Metastatic Lung Carcinoma in the Adrenal Gland (tissue), 1 donor: ENCODE results near the genes EPHA1 and OR2F2.

- PRO-cap = no peak
Observed at GRCh38 chr7:143371905-143372642, 9.1 kb upstream of the ZYX start.

GRCh38 chr7:143378695-143379662 is 2.2 kb upstream of the ZYX start:
- PRO-cap = no peak

DNA sequence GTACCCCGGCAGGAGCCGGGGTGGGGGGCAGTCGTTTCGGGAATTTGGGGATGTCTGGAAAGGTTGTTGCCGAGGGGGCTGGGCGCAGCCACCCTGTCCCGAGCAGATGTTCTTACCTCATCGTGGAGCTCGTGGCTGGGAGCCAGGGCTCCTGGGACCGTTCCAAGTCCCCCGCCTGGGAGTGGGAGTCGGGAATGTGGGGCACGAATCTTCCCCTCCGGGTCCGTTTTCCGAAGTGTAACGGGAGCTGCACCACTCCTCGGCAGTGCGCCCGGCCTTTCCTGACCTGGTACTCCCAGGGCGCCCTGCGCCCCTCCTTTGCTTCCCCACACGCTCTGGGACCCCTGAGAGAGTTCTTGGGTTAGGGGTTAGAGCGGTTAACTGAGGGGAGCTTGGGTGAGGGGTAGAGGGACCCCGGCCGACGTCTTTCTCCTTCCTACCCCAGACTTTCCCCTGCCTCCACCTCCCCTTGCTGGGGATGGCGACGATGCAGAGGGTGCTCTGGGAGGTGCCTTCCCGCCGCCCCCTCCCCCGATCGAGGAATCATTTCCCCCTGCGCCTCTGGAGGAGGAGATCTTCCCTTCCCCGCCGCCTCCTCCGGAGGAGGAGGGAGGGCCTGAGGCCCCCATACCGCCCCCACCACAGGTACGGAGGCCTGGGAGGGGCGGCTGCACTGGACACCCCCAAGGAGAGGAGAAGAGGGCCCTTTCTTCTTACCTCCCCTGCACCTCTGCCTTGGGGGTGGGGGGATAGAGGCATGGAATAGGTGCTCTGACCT is 847 bp downstream of the ZYX start:
- PRO-cap = unidirectional peak, minus-strand start at position 108 of the sequence

GRCh38 chr7:143383838-143384936 is 3.0 kb downstream of the ZYX start:
- PRO-cap = no peak

DNA sequence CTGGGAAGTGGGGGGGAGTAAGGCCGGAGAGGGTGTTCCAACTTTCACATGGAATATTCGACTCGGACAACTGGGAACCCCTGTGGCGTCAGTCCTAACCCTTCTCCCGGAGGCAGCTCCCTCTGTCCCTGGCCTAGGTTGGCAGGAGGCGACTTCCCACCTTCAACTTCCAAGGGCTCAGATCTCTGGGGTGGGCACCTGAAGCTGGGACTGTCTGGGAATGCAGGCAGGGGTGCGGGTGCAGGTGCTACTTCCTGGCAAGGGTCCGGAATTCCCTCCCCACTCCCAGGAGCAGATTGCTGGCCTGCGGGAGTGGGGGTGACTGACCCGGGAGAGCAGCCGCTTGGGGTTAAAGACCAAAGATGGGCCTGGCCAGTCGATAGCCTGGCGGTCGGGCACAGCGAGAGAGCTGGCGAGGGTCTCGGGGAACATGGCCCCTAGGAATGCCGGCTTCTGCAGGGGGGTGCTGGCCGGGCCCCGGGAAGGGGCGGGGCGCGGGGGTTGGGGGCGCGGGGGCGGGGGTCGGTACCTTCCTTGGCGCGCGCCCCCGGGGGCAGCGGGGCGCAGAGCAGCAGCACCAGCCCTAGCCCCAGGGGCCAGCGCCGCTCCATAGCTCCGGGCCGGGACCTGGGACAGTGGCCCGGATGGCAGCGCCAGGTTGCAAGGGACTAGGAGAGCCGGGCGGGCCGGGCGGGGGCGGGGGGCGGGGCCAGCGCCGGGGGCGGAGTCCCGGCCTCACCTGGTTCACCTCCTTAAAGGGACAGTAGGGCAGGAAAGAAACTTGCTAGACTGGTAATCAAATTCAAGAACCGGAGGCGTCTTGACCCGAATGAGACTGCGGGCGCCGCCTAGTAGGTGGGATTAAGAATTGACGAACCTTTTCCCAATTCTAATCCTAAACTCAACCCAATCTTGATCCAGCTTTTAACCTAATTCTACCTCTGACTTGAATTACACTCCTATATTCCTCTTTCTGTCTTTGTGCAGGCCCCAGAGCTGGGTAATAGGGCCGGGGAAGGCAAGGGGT is at the start of gene EPHA1:
Gene EPHA1 (minus strand): TSS at position 662 of the 1,027 bp plus-strand sequence.
- PRO-cap = unidirectional peak, minus-strand start at position 455 of the sequence; unidirectional peak, minus-strand start at position 623 of the sequence; unidirectional peak, minus-strand start at position 662 of the sequence

DNA sequence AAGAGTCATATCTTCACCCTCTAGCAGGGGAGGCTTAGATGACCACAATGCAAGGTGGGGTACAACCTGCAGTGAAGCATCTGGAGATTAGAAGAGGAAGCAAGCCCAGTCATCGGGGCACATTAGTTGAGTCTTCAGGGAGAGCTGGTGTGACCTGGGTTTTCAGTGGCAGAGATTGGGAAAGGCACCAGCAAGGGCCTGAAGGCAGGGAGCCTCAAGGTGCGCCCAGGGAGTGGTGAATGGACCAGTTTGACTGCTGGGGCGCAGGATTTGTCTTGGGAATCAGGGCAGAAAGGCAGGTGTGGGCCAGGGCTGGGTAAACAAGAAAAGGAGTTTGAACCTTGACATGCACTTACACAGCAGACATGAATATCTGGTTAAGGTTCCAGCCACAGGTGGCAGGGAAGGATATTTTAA is 574 bp upstream of the EPHA1 start:
- PRO-cap = no peak

GRCh38 chr7:143436518-143437187 is 6.6 kb upstream of the TAS2R60 start:
- PRO-cap = no peak

DNA sequence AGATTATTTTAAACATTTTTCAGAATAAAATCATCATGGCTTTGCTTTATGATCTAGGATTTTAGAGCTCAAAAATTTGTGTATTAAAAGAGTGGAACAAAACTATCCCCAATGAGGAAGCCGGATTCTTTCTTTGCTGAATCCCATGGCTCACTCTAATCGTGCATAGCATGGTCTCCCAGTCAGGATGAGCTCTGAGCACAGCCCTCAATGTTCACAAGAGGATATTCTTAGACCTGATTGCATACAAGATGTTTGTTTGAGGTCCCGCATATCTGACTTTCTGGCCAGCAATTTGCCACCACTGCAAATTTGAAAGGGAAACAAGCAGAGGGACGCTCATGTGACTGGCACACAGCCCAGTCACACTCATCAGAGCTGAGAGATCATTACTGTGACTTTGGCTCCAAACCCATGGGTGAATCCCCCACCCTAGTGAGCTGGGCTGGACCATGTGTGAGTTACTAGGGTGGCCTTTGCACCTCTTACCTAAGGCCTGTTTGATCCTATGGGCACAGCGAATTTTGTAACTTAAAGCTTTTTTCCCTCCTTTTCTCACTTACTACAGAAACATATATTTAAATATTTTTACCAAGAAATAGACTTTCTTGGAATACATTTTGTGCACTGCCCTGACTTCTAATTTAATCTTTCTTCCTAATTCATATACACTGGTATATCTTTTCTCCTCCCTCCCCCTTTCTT is 9.9 kb downstream of the TAS2R41 start:
- PRO-cap = no peak

GRCh38 chr7:143934874-143935356 is at the start of gene OR2F2:
OR2F2 (plus strand) TSS chr7:143935233.
- PRO-cap = no peak

- PRO-cap = no peak
Observed at GRCh38 chr7:145845243-145846008, 271.2 kb upstream of the CNTNAP2 start.

- PRO-cap = no peak
Observed at GRCh38 chr7:148564638-148564994, 25.9 kb upstream of the C7orf33 start.

GRCh38 chr7:148688540-148689113 is 10.1 kb upstream of the CUL1 start:
- PRO-cap = no peak

GRCh38 chr7:148715778-148716510 is 17.2 kb downstream of the CUL1 start:
- PRO-cap = no peak

- PRO-cap = no peak
Observed at GRCh38 chr7:148732812-148733342, 34.2 kb downstream of the CUL1 start.

DNA sequence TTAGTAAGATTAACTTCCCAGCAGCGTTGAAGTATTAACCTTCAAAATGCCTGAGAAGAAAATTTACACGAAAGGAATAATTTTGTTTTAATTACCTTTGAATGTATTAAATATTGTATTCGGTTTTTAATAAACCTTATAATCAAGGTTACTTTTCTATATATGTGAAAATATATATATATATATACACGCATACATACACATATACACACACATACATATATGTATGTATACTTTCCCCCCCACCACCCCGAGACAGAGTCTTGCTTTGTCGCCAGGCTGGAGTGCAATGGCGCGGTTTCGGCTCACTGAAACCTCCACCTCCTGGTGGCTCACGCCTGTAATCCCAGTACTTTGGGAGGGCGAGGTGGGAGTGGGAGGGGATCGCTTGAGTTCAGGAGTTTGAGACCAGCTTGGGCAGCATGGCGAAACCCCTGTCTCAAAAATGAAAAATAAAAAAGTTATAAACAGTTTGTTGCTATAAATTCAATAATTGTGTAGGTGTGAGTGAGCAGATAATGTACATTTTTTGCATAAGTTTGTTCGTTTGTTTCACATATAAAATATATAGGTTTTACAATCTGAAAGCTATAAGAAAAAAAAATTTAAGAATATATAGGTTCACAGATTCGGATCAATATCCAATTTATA is 57.8 kb upstream of the EZH2 start:
- PRO-cap = no peak

DNA sequence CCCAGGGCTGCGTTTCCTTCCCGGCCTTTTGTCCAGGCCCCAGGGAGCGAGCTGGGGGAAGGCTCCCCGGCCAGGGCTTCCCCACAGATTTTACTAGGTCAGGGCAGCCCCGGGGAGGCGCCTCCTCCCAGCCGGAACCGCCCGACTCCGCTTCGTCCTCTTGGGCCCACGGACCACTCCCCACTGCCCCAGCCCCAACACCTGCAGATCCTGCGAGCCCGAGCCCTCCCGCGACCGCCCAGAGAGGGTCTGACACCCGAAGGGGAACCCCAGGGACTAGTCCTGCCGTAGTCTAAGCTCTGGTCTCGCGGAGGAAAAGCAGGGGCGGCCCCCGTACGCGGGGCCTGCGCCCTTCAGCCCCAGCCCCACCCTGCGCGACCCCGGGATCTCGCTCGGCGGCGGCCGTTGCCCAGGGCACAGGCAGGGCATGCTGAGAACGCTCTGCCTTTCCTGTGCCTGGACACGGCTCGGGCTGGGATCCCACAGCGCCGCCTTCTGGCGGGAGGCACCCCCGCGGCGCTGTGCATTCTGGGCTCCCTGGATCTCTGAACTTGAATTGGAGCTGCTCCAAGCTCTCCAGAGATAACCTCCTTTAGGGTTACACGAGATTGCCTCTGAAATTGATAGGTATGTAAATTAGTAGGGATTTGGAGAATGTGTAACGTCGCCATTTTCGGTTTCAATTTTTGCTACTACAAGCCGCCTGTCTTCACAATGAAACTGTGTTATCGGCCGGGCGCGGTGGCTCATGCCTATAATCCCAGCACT is 24.9 kb downstream of the ZNF786 start:
- PRO-cap = bidirectional peak, plus-strand start at position 112 of the sequence, minus-strand start at position 33 of the sequence; unidirectional peak, minus-strand start at position 458 of the sequence

DNA sequence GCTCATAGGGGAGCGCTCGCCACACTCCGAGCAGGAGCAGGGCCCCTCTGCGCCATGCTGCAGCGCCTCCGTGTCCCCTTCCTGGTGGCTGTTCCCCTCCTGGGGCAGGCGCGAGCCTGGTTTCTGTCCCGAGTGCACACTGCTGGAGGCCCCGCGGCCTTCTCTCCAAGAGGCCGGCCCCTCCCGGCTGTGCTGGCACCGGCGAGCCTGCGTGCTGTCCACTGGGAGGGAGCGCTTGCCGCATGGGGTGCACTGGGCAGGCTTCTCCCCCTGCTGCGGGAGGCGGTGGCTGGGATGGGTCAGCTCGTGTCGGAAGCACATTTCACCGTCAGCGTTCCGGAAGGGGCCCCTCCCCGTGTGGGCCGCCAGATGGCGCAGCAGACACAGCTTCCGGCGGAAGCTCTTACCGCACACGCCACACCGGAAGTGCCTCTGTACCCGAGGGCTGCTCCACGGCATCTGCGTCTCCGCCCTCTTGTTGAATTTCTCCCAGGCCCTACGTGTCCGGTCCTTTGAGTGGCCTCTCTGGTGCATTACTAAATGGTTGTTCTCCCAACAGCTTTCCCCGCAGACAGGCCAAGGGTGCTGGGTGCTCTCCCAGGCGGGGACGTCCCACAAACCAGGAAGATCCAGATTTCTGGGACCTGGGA is 18.8 kb downstream of the ZNF786 start:
- PRO-cap = no peak

DNA sequence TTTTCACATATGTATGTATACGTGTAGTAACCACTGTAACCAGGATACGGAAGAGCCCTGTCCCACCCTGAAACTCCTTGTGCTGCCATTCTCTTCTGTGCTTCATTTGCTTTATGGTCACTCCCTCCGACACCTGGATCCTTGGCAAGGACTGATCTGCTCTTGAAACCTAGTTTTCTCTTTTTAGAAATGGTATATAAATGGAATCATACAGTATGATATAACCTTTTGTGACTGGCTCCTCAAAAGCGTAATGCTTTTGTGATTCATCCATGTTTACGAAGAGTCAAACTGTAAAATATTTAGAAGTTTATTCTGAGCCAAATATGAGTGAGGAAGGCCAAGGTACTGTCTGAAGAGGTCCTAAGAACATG is 1.6 kb upstream of the ZNF425 start:
- PRO-cap = no peak

- PRO-cap = no peak
Observed at GRCh38 chr7:149181043-149181712, 14.2 kb upstream of the ZNF282 start.

- PRO-cap = no peak
Observed at GRCh38 chr7:149196226-149196690, 912 bp downstream of the ZNF282 start.